ENCODE results near the gene CCNI.

DNA sequence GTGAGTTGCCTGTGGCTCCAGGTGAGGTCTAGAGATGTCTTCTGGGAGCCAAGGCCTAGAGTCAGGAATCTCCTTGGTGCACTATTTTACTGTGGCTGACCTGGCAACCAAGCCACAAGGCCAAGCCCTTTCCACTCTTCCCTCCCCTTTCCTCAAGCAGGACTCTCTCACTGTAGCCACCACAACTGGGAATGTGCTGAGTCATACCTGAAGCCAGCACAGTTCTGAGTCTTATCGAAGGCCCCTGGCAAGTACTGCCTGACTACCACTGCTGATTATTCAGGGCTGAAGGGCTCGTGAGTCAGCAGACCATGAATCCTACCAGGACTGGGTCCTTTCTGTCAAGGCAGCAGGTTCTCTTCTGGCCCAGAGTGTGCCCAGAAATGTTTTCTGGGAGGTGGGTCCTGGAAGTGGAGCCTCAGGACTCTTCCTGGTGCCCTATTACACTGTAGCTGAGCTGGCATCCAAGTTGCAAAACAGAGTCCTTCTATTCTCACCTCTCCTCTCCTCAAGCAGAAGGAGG, 111.6 kb downstream of the BTC start:
- PRO-cap = no peak
- RAMPAGE, long total RNA, 4 experiments = no peak in any of the 4 experiments

DNA sequence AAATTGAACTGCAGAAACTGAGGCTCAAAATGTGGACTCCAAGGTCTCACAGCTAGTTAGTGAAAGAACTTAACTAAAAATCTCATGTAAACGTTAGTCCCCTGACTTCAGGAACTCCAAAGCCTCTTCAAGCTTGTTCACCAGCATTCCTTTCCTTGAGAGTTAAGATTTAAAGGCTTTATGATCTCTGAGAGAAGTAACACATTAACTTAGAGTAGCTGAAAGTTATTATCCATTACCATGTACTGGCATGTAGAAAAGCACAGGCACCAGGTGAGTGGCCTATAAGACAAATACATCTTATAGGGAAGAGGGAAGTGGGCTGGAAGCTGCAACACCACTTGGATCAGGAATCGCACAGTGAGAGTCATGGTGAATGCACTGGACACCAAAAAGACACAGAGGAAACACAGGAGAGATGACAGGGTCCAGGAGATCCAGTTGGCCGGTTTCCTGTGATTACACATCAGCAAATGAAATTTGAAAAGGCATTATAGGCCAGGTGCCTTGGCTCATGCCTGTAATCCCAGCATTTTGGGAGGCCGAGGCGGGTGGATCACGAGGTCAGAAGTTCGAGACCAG, 15.4 kb downstream of the PARM1 start:
- PRO-cap = no peak
- RAMPAGE, long total RNA, 4 experiments = start-site peak on the plus strand in 1 of 4 experiments, centred at position 306 of the sequence, 6 reads per replicate

GRCh38 chr4:75048630-75049385, 115.9 kb downstream of the PARM1 start:
- PRO-cap = no peak
- RAMPAGE, long total RNA, 4 experiments = no peak in any of the 4 experiments

GRCh38 chr4:75642058-75642594, 11.8 kb upstream of the CDKL2 start:
- PRO-cap = no peak
- RAMPAGE, long total RNA, 4 experiments = no peak in any of the 4 experiments

DNA sequence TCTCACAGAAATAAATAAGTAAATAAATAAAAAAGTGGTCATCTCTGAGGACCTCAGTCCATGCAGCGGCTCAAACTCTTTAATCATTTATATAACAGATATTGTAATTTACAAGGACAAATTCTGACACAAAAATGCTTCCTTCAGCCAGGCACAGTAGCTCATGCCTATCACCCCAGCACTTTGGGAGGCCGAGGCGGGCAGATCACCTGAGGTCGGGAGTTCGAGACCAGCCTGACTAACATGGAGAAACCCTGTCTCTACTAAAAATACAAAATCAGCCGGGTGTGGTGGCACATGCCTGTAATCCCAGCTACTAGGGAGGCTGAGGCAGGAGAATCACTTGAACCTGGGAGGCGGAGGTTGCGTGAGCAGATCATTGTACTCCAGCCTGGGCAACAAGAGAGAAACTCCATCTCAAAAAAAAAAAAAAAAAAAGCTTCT, 19.7 kb upstream of the CDKL2 start:
- PRO-cap = no peak
- RAMPAGE, long total RNA, 4 experiments = no peak in any of the 4 experiments

DNA sequence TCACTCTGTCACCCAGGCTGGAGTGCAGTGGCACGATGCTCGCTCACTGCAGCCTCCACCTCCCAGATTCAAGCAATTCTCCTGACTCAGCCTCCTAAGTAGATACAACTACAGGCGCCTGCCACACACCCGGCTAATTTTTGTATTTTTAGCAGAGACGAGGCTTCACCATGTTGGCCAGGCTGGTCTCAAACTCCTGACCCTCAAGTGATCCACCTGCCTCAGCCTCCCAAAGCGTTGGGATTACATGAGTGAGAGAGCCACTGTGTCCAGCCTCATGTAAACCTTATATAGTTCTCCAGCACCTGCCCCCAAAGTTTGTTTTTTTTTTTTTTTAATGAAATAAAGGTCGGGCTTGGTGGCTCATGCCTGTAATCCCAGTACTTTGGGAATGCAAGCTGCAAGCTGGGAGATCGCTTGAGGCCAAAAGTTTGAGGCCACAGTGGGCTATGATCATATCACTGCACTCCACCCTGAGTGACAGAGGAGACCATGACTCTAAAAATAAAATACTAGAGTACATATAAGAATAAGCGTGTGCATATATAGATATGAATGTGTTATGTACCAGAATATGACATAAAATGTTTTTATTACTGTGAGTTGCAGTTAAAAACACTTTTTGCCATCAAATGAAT, 11.9 kb downstream of the G3BP2 start:
- PRO-cap = no peak
- RAMPAGE, long total RNA, 4 experiments = no peak in any of the 4 experiments

GRCh38 chr4:75668818-75669331, 4.3 kb downstream of the G3BP2 start:
- PRO-cap = no peak
- RAMPAGE, long total RNA, 4 experiments = no peak in any of the 4 experiments

GRCh38 chr4:76002150-76002510, 5.2 kb downstream of the CXCL9 start:
- PRO-cap = no peak
- RAMPAGE, long total RNA, 4 experiments = no peak in any of the 4 experiments

DNA sequence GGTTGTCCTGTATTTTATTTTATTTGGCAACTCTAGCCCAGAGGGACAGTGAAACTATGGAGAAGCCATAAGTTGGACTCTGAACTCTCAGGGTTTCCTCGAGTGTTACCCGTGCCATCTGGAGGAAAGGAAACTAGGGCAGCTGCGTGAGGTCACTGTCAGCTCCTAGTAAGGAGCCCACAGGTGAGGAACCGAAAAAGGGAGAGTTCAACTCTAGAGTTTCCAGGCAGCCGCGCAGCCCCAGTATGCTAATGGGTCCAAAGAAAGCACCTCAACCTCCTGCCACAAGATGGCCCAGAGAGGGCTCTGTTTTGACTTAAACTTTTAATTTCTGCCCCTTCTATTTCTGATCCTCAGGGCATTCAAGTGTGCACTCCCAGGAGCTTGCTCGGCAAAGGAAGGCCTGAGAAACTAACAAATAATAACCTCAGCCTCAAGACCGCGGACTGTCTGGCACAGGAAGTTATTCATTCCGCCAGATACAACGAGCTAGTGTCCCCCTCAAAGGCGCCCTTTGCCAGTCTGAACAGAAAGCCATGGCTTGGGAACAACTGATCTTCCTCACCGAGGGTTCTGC, 13.9 kb downstream of the SCARB2 start:
- PRO-cap = no peak
- RAMPAGE, long total RNA, 4 experiments = no peak in any of the 4 experiments

GRCh38 chr4:76212466-76212667, 1.3 kb downstream of the SCARB2 start:
- PRO-cap = no peak
- RAMPAGE, long total RNA, 4 experiments = no peak in any of the 4 experiments

- PRO-cap = no peak
- RAMPAGE, long total RNA, 4 experiments = no peak in any of the 4 experiments
These were observed 737 bp upstream of the SCARB2 start for GRCh38 chr4:76214388-76214734.

GRCh38 chr4:76498498-76499119, 63.6 kb downstream of the SHROOM3 start:
- PRO-cap = no peak
- RAMPAGE, long total RNA, 4 experiments = no peak in any of the 4 experiments

DNA sequence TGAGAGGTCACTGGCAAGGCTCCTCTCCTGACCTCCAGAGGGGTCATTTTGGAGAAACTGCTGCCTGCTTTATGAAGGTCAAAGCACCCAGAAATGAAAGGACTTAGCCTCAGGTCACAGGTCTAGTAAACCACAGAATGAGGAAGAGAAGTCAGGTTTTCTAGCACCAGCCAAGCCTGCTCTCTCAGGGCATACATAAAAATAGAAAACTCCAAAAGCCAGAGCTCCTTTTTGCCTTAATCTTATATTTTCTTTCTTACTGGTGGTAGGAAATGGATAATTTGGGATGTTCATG, 134.2 kb downstream of the SHROOM3 start:
- PRO-cap = no peak
- RAMPAGE, long total RNA, 4 experiments = no peak in any of the 4 experiments

GRCh38 chr4:76590694-76591408, 155.8 kb downstream of the SHROOM3 start:
- PRO-cap = no peak
- RAMPAGE, long total RNA, 4 experiments = no peak in any of the 4 experiments

GRCh38 chr4:76601768-76602173, 166.7 kb downstream of the SHROOM3 start:
- PRO-cap = no peak
- RAMPAGE, long total RNA, 4 experiments = no peak in any of the 4 experiments

- PRO-cap = no peak
- RAMPAGE, long total RNA, 4 experiments = no peak in any of the 4 experiments
These were observed 189.2 kb downstream of the SHROOM3 start for GRCh38 chr4:76624001-76624833.

GRCh38 chr4:76706550-76706894, 191.4 kb downstream of the SOWAHB start:
- PRO-cap = no peak
- RAMPAGE, long total RNA, 4 experiments = no peak in any of the 4 experiments

DNA sequence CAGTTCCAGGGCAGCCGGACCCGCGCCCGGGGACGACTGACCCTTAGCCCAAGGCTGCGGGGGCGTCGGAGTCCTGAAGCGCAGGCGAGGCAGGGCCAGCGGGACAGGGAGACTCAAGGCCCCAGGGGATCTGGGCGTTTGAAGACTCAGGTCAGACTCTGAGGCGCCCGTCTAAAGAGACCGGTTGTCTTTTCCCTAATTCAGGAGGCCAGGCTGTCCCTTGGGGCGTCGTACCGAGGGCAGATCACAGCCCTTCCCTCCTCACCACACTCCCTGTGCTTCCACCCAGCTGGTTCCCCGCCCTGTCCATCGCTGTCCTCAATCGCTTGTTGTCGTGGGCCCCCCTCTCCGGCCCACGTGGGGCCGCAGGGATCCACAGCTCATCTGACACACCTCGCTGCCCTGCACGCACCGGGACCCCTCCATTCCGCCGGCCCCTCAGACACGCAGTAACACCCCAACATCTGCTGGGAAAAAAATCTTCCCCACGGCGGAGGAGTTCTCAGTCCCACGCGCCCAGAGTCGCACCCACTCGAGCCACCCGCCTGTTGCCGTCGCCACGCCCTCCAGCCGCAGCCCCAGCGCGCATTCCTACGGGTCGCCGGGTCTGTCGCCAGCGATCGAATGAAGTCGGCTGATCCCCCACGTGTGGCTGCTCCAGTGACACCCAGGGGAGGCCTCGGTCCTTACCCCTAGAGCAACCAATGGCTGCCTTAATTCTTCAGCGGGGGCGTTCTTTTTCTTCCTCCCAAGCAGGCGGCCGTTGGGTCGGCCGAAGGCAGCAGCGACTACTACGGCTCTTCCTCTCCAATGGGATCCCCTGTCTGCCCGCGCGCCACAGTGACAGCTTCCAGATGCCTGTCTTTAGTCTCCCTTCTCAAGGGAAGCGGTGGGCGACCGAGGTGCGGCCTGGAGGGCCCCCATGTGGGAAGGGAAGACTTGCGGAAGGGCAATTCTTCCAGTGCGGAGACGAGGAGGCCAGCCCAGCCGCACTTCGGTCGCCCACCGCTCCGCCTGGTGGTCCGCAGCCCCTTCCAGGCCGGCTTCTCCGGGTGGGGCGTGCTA, 947 bp upstream of the SEPTIN11 start:
- PRO-cap = bidirectional peak, plus-strand start at position 755 of the sequence, minus-strand start at position 662 of the sequence
- RAMPAGE, long total RNA, 4 experiments = no peak in any of the 4 experiments

DNA sequence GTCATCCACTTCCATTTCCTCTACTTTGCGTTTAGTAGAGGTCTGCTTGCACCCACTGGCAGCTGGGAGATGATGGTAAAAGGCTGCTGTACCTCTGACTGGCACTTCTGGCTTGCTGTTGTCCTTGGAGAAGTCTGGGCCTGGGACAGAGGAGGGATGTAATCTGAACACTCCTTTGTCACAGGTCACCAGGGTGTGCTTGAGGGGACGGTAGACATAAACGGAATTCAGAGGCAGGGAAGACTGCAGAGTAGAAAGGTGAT, 27.5 kb downstream of the CCNI start:
- PRO-cap = no peak
- RAMPAGE, long total RNA, 4 experiments = no peak in any of the 4 experiments

DNA sequence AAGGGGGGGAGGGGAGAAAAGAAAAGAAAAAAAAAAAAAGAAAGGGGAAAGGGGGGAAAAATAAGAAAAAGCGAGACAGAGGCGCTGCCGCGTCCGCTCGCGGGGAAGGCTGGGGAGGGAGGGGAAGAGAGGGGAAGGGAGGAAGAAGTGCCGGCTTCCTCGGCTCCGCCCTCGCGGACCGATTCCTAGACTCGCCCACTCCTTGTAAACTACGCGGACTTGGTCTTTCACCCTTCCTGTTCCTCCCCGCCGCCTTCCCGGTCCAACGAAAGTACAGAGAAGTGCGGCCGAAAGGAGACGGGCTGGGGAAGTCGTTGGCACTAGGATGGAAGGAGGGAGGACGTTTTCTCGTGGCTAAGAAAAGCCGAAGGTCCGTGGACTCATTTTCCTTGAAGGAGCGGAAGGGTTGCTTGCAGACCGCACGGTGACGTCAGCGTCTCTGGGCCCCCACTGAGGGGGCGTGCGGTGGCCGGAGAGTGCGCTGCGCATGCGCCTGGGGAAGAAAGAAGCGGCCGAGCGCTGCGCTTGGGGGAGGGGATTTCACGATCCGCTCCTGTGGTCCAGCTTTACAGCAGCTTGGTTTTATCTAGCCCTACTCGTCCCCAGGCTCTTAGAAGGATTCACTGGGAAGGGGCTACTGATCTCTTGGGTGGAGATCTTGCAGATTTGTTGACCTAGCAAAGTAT, at the start of gene CCNI:
Gene CCNI, minus strand, starts transcription at position 121 of the 686 bp plus-strand sequence.
- PRO-cap = bidirectional peak, plus-strand start at position 237 of the sequence, minus-strand start at position 124 of the sequence; bidirectional peak, plus-strand start at position 505 of the sequence, minus-strand start at position 441 of the sequence
- RAMPAGE, long total RNA, 4 experiments = start-site peak on the plus strand in 2 of 4 experiments, centred at positions 234 to 236 of the sequence, 6 to 15 reads per replicate; start-site peak on the minus strand in 2 of 4 experiments, centred at positions 105 to 120 of the sequence, 61 to 171 reads per replicate

All from suprapubic skin (tissue), 4 donors.